Mesenchymal stem cell of the bone marrow (primary cell): Measurements from ENCODE around the gene SETBP1.

GRCh38 chr18:35355073-35355568 lies 10.9 kb upstream of the ZNF24 start:
- CAGE, long polyA plus RNA = no peak

GRCh38 chr18:35477422-35477921 lies 20.3 kb downstream of the INO80C start:
- CAGE, long polyA plus RNA = no peak

GRCh38 chr18:35481862-35482301 lies 15.9 kb downstream of the INO80C start:
- CAGE, long polyA plus RNA = no peak

- CAGE, long polyA plus RNA = no peak
Measured at GRCh38 chr18:35582887-35583676, 1.5 kb downstream of the GALNT1 start.

GRCh38 chr18:35695434-35696365 lies 114.2 kb downstream of the GALNT1 start:
- CAGE, long polyA plus RNA = no peak

DNA sequence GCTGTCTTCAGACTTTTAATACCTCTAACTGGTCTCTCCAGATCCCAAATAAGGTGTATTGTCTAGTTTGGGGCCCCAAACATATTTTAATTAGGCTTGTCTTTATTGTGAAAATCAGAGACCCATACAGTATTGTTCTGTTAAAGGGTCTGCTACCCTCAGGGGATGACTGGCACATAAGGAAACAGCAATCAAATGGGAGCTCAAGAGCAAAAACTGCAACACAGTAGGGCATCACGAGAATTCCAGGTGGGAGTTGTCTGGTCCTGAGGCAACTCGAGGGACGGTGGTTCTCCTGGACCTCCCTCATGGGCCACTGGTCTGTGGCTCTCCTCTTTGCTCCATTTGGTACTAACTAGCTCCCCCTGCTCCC lies 88.3 kb upstream of the C18orf21 start:
- CAGE, long polyA plus RNA = no peak

DNA sequence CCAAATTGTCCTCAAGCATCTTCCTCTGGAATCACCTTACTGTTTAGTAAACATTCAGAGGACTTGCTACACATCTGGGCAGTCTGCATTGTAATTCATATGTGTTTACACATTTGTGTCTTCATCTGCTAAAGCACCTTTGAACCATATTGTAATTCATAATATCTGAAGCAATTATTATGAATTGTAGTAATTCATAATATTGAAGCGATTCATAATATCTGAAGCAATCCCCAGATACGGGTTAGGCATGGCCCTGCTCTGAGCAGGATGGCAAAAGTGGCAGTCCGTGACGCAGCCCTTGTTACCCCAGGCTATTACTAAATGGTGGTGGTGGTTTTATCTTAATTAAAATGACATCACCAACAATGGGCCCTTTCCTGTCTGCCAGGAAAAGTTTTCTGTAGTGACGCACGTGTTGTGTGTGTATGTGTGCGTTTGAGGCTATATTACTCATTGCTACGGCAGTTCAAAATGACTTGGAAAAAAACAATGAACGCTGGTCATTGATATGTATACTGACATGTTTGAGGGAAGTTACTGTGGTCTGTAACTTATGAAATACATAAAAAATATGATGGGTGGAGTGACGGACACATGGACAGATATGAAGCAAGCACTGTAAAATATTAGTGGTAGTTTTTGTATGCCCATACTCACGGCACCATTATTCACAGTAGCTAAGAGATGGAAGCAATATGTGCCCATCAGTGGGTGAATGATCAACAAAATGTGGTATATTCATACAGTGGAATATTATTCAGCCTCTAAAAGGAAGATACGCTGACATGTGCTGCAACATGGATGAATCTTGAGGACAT lies 10.5 kb upstream of the MOCOS start:
- CAGE, long polyA plus RNA = no peak

GRCh38 chr18:36628703-36629271 lies 200.0 kb downstream of the TPGS2 start:
- CAGE, long polyA plus RNA = no peak

- CAGE, long polyA plus RNA = no peak
Measured at GRCh38 chr18:36829627-36830149, 761 bp downstream of the KIAA1328 start.

DNA sequence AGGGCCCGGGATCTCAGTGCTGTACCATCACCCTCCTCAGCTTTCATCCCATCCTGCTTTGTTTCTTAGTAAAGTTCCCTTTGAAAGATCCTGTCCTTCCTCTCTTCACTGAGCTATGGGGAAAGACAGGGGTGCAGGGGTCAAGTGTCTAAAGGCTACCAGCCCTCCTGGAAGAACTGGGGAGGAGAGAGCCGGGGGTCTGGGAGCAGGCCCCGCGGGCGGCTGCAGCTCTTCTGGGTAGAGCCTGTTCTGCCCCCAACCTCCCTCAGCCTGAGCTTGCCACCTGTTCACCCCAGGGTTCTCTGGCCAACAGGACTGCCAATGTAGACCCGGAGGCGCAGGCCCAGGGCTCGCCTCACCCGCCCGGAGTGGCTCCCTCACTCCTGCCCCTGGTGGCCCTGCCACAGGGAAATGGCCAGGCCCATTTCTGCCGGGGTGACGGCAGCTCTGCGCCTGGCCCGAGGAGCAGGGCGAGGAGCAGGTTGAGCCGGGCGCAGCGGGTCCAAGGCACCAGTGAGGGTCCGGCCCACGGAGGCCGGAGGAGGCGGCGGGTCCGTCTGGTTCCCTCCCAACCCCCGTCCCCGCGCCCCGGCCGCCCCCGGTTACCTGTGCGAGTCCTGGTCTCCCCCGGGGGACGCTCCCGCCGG lies 312.3 kb downstream of the CELF4 start:
- CAGE, long polyA plus RNA = no peak

GRCh38 chr18:37403191-37403711 lies 162.3 kb downstream of the CELF4 start:
- CAGE, long polyA plus RNA = no peak

DNA sequence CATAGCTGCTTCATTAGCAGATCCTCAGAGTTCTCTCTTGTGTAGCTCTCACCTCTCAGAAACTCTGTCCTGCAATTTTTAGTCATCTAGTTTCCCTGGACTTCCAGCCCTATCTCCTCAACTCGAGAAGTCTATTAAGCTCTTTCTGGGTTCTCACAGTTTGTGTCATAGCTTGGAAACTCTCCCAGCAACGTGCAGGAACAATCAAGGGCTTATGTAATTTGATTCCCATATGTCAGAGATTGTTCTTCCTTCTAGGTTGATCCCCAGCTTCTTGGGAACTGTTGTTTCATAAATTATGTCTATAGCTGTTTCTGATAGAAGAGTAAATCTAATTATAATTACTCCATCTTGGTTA lies 2082.5 kb upstream of the CELF4 start:
- CAGE, long polyA plus RNA = no peak

DNA sequence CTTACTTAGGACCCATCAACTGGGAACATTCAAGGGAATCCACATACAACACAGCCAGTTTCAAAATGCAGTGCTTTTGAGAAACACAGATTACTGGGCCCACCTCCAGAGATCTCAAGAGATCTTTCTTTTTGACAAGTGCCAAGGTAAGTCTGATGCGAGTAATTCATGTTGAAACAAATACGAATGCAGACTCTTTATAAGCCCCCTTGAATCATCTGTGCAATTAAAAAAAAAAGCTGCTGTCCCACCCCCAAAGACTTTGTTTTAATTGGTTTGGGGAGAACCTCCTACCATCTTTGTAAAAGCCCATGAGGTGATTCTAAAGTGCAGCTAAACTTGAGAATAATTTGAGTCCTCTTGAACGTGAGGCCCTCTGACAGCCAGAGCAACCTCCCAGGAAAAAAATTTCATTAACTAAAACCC lies 1034.4 kb upstream of the PIK3C3 start:
- CAGE, long polyA plus RNA = no peak

GRCh38 chr18:42107939-42108611 lies 153.0 kb downstream of the PIK3C3 start:
- CAGE, long polyA plus RNA = no peak

DNA sequence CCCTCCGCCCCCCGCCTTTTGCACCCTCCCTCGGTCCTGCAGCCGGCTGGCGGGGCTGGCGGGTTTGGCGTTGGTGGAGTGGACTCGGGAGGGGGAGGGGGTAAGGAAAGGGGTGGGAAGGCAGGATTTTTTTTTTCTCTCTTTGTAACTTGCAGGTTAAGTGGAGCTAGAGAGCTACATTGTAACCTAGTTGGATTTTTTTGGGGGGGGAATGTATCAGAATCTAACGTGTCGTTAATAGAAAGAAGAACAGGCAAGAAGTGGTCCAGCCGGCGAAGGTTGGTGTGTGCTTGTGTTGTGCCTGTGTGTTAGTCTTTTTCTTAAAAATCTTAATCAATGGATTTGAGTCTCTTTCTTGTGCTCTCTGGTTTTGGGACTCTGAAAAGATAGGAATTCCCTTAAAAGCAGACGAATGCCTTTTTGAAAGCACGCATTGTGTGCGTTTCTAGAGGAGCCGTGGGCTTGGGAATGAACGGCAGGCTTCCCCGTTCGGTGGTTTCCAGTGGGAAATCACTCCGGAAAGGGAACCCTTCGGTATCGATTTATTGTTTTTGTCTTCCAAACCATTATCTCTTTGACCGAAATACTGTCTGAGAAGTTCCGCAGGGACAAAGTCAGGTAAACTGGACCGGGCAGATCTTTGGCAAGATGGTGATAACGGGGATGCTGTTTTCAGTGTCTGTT lies at the start of gene SETBP1:
SETBP1 (plus strand) TSS at position 145 of the 684 bp plus-strand sequence.
- CAGE, long polyA plus RNA = no peak

DNA sequence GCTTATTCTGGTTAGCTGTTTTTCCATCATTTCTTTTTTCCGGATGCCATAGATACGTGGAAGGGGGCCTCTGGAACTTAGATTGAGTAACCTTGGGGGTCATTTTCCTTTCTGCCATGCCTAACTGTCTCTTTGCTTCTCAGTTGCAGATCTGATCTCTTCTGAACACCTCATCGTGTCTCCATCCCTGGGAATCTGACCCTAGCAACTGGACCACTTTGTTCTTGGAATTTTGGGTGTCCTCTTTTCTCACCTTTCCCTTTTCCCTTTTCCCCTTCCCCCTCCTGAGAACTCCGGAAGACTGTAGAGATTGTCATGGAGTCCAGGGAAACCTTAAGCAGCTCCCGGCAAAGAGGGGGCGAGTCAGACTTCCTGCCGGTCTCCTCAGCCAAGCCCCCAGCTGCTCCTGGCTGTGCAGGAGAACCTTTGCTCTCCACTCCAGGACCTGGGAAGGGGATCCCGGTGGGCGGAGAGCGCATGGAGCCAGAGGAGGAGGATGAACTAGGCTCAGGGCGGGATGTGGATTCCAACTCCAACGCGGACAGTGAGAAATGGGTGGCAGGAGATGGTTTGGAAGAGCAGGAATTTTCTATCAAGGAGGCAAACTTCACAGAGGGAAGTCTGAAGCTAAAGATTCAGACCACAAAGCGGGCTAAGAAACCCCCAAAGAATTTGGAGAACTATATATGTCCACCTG lies 20.5 kb downstream of the SETBP1 start:
- CAGE, long polyA plus RNA = no peak

- CAGE, long polyA plus RNA = no peak
Measured at GRCh38 chr18:44707842-44708234, 27.1 kb downstream of the SETBP1 start.

DNA sequence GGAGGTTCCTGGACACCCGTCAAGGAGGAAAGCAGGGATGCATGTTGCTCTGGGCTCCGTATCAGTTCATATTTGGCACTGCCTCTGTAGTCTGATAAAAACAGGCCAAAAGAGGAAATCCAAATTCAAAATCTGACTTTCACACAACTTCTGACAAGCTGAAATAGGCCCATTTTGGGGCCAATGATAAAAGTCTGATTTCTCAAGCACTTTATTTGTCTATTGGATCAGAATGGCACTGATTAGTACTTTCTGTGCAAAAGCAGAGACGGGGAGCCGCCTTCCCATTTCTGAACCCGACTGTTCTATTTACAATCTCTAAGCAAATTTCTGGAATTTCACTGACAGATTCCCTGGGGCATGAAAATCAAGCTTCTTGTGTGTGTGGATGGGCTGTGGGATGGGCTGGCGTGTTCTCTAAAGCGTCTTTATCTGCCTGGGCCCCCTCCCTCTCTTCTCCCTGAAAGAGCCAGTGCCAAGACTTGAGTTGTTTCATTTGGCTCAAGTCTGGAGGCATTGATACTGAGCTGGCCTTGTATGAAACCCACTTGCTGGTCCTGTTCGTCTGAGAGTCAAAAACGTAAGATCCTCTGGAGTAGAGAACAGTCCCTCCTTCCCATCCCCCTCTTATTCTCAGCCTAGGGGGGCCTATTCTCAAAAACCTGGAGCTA lies 97.1 kb downstream of the SETBP1 start:
- CAGE, long polyA plus RNA = no peak

GRCh38 chr18:44816603-44817045 lies 135.9 kb downstream of the SETBP1 start:
- CAGE, long polyA plus RNA = no peak

GRCh38 chr18:45066749-45067382 lies 386.2 kb downstream of the SETBP1 start:
- CAGE, long polyA plus RNA = no peak